Cardiac atrium fibroblast (primary cell): ENCODE results near the gene TSPAN18.

DNA sequence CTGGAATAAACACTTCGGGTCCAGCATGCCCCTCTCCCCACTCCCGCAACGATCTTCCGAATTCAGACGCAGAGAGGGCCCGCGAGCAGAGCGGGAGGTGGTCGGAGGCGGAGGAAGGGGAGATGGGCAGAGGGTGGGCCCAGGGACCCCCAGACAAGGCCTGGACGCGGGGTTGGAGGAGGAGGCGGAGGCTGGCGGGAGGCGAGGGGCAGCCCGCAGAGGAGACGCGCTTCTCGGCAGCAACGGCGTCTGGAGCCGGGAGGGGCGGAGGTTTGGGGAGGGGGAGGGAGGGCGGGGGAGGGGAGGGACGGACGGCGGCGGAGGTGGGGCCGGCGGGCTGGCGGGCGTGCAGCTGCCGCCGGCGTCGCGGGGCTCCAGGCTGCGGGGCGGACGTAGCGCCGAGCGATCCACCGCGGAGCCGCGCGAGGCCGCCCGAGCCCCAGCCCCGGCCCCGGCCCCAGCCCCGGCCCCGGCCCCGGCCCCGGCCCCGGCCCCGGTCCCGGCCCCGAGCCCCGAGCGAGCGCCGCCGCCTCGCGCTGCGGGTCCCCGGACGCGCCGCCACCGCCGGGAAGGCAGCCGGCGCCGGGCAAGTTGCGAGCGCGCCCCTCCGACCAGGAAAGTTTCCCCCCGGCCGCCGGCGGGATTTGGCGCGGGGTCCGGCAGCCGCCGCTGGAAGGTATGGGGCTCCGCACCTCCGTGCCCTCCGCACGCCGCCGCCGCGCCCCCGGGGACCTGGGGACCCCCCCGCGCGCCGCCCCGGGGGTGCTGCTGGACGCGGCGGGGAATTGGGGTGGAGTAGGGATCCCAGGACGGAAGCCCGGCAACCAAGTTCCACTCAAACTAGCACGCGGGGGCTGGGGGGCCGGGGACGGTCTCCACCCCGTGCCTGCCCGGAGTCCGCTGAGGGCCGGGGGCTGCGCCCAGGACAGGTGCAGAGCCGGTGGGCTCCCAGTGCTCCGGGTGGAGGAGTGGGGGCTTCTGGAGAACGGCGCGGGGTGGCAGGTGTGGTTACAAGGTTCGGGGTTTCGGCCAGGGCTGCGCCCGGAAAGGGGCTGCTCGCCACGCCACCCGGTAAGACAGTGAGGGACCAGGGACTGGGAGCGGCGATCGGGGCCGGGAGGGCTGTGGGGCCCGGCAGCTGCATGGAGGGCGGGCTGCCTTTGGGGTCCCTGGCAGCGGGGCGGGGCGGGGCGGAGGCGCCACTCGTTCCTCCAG is at the start of gene TSPAN18:
TSPAN18 (plus strand) TSS at position 351 of the 1,215 bp plus-strand sequence.
- RAMPAGE, long total RNA: no peak

- RAMPAGE, long total RNA: no peak
Measured at GRCh38 chr11:44973492-44974066, 22.9 kb upstream of the TP53I11 start.

GRCh38 chr11:45180536-45181366 is 34.3 kb downstream of the PRDM11 start:
- RAMPAGE, long total RNA: no peak

- RAMPAGE, long total RNA: no peak
Measured at GRCh38 chr11:45266692-45267148, 19.4 kb downstream of the SYT13 start.

GRCh38 chr11:45554537-45554980 is 110.9 kb downstream of the CHST1 start:
- RAMPAGE, long total RNA: no peak

DNA sequence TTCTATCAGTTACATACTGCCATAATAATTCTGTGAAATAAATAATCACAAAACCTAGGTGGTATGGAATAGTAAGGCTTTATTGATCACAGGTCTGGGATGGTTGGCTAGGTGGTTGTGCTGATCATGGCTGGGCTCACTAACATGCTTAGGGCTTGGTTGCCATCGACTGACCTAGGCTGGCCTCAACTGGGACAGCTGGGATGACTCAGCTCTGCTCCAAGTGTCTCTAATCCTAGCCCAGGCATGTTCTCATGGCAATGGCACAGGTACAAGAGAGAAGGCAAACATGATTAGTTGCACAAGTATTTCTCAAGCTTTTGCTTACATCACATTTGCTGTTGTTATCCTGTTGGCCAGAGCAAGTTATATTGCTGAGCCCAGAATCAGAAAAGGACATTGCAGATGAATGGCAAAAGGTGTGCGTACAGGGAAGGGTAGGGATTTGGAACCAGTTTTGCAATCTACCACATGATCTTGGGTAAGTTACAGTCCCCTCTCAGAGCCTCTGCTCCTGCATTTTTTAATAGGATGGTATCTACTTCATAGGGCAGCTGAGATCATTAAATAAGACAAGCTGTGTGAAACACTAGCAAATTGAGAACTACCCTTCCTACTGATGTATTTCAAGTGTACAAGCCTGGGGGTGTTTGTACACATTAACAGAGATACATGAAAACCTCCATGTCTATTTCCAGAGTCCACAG is 68.4 kb upstream of the SLC35C1 start:
- RAMPAGE, long total RNA: no peak

- RAMPAGE, long total RNA: no peak
Measured at GRCh38 chr11:45860615-45861252, 13.5 kb downstream of the CRY2 start.

DNA sequence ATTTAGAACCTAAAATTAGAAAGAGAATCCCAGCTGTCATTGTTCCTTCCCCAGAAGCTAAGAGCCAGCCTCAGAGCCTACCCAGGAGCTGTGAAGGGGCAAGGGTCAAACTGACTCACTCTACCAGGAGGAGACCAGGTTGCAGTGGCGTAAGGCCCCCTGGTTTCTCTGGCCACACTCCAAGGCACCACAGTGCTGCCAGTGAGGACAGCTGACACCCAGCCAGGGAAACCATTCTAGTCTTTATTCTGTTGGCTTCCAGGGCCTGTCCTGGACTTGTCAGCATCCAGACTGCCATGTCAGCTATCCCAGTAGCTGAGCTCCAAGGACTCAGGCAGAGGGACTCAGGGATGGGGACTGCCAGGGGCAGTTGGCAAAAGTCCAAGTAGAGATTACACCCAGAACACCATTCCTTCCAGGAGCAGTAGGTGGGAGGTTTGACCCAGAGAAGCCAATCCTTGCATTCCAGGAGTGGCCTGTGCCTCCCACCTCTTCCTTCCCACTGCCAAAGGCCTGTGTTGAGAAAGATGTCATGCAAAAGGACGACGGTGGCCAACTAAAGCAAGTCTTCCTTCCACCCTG is 3.7 kb upstream of the MAPK8IP1 start:
- RAMPAGE, long total RNA: no peak

GRCh38 chr11:45885980-45887034 is 856 bp downstream of the MAPK8IP1 start:
- RAMPAGE, long total RNA: no peak

DNA sequence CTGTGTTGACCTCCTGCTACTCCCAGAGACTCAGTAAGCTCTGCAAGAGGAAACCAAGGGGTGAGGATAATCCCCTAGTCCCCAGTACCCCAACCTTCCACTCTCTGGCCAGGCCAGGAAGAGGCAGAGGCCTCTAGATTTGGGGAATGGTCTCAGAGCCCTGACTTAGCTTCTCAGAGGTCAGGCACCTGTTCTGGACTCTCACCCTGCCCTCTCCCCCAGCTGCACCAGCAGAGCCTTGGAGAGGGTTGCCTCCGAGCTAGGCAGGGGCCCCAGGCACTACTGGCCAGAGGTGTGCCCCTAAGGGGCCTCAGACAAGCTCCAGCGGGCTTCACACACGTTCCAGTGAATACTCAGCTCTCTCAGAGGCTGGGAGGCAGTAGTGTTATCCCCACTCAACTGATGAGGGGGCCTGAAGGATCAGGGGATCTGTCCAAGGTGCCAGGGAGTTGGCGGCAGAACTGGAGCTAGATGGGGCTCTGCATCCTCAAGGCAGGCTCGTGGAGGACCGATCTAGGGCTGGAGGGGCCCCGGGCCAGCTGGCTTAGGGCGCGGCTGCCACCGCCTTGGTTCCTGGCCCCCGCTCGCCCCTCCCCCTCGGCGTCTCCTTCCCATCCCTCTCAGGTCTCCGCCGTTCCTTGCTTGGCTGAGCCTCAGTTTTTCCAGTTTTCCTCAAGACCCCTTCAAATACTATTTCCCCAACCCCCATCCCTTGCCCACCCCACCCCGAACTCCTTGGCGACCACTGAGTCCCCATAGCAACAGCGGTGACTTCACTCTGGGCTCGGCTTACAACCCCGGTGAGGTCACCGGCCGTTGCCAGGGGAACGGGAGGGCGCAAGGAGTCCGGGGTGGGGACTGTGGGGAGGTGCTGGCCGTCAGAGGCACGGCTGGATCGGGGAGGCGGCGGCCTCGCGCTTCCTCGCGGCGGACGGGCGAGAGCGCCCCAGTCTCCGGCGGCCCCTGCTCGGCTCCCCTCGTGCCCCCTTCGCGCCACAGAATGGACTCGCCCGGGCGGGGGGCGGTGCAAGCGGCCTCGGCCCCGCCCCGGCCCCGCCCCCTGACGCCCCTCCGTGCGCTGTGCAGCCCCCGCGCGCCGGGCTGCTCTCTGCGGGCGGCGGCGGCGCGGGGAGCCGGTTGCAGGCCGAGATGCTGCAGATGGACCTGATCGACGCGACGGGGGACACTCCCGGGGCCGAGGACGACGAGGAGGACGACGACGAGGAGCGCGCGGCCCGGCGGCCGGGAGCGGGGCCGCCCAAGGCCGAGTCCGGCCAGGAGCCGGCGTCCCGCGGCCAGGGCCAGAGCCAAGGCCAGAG is 7.6 kb downstream of the FREY1 start:
- RAMPAGE, long total RNA: no peak

DNA sequence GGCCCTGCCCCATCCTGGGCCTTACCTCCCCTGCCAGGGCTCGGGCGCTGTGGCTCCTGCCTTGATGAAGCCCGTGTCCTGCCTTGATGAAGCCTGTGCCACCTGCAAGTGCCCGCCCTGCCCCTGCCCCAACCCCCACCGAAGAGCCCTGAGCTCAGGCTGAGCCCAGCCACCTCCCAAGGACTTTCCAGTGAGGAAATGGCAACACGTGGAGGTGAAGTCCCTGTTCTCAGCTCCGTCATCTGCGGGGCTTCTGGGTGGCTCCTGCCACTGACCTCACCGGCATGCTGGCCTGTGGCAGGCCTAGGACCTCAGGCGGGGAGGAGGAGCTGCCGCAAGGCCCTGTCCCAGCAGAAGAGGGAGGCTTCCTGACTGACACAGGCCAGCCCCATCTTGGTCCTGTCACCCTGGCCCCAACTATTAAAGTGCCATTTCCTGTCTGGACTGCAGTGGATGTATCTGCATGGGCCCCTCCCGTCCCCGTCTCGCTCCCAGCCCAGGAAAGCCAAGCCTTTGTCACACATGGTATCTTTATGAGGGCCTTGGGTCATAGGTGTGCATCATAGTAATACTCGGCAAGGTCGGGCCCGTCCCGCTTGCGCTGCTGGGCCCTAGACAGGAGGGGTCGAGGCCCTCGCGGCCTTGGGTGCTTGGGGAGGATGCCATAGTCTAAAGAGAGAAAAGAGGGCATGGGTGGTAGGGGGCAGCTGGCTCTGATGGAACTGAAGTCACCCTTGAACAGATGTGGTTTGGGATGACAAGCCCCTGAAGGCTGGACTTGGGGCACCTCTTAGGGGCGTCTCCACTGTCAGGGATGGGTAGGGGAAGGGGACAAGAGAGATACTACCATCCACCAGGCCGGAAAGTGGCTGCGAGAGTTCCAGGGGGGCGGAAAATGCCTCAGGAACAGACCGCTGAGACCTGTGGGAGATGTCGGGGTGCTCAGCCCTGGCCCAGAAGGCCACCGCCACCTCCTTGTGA is 759 bp downstream of the FREY1 start:
- RAMPAGE, long total RNA: no peak

DNA sequence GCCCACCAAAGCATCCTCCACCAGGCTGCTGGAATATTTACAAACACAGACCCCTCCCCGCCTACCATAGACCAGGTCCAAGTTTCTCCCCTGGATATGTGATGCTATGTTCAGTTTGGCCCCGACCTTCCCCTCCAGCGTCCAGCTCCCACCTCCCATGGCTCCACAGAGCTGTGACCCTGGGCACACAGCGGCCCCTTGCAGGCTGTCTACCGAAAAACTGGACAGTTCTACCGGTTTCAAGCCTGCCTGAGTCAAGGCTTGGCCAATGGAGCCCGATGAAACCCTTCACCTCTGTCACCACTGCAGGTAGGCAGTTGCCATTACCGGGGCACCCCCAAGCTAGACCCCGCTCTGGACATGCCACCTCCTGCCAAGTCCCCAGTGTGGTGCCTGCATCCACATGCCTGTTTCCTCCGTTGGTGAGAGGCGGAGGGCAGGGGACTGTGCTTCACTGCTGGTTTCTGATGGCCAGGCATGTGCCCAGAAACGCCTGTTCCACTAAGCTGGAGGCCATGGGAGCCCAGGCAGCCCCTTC is 1.7 kb upstream of the FREY1 start:
- RAMPAGE, long total RNA: no peak

- RAMPAGE, long total RNA: no peak
Measured at GRCh38 chr11:45921463-45921935, 957 bp upstream of the LARGE2 start.

- RAMPAGE, long total RNA: no peak
Measured at GRCh38 chr11:46127130-46127705, 6.0 kb upstream of the PHF21A start.

DNA sequence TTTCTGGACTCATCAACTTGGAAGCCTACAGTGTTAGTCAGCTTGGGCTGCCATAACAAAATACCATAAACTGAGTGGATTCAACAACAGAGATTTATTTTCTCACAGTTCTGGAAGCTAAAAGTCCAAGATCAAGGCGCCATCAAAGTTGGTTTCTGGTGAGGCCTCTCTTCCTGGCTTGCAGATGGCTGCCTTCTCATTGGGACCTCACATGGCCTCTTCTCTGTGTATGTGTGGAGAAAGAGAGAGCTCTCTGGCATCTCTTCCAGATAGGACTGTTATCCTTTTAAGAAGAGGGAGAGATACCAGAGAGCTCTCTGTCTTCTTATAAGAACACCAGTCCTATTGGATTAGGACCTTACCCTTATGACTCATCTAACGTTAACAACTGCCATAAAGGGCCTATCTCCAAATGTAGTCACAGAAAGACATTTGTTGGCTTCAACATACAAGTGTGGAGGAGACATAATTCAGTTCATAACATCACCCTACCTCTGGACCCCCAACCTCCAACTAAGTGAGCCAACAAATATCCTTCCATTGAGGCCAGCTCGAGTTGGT is 27.1 kb upstream of the CREB3L1 start:
- RAMPAGE, long total RNA: no peak

DNA sequence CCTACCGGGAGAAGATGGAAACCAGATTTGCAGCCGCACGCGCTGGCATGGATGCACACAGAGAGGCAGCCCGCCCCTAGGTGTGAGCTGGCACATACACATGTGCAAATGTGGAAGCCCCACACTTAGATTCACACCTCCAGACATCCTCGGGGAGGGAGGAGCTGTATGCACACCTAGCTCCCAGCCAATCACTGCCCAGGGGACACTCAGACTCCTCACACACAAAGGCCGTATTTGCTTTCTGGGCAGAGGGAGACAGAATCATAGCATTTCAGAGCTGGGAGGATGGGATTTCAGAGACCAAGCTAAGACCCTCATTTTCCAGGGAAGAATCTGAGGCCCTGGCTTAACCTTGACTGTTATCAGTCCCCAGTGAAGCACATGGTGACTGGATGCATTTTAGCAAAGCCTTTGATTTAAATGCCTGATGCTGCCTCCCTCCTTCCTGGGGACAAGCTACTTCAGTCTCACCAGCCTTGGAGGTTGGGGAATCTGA is 5.4 kb upstream of the CREB3L1 start:
- RAMPAGE, long total RNA: no peak

- RAMPAGE, long total RNA: no peak
Measured at GRCh38 chr11:46290286-46290986, 13.0 kb downstream of the CREB3L1 start.

DNA sequence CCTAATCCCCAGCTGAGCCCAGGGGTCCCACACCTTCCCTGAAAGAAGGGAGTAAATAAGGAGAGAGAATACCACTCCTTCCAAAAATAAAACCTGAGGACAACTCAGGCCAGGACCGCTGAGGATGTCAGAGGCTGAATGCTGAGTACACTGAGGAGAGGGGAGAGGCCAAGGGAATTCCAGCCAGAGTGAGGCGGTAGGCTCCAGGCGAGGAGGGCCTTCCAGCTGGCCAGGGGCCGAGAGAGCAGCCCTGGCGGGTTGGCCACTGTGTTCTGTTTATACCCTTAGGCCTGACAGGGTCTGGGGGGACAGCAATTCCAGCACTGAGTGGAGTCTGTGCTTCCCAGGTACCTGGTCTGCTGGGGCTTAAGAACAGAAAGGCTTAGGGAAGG is 14.3 kb downstream of the CREB3L1 start:
- RAMPAGE, long total RNA: no peak

DNA sequence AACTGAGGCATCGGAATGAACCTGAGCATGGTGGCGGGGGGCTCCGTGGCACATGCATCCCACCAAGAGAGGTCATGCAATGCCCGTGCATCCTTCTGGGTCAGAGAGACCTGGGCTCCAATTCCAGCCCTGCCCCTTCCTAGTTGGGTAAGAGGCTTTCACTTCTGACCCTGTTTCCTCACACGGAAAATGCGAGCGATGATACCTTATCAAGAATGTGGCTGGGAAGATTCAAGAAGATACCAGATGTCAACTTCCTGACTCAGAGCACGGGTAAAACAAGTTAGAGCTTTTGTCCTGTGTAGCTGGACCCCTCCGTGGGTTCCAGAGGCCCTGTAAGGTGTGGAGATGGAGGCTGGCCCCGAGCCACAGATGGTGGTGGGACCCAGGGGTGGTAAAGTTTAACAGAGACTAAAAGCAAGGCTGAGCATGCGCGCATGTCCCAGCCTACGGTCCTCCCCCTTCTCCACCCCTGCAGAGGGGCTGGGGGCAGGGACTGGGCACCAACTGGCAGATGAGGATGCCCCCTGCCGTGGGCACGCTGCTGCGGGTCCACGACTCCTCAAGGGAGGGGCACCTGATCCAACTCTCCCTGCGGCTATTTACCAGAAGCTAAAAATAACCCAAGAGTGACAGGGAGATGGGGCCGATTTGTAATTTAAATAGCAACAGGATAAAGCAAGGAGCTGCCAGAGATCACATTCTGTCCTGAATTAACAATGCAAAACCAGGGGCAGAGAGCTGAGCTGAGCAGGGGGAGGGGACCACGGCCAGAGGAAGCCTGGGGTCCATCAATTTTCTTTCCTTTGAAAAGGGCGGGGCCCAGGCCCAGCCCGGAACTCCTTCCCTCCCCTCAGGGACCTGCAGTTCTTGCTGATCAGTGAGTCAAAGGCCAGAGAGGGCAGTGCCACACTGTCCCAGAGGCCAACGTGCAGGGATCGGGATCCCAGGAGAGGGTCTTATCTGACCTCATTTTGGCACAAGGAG is 8.4 kb upstream of the DGKZ start:
- RAMPAGE, long total RNA: no peak

- RAMPAGE, long total RNA: no peak
Measured at GRCh38 chr11:46372234-46372884, 9.1 kb upstream of the MDK start.